ENCODE results near the gene SLC37A1.

DNA sequence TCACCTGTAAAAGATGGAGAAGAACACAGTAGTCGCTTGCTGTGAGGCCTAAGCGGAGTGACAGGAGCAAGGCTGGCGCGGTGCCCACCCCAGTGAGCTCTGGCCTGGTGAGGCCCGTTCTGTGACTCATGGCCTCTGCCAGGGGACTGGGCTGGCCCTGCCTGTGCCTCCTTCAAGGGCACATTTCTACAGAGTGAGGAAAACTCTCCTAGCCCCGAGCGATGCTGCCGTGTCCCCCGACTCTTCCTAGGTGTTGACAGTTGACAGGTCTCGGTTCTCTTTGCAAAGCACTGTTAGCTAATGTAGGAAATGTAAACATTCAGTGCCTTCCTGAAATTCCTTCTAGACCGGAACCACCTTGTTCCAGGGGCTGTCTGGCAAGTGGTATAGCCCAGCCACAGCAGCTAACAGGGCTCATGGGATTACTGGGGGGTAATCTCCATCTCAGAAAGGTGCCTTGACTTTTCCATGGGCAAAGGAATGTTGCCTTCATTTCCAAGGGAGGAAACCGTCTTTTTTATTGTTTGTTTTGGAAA is 43.9 kb downstream of the ABCG1 start:
- PRO-cap = unidirectional peak, minus-strand start at position 255 of the sequence

GRCh38 chr21:42263339-42264318 is 44.7 kb downstream of the ABCG1 start:
- PRO-cap = no peak

DNA sequence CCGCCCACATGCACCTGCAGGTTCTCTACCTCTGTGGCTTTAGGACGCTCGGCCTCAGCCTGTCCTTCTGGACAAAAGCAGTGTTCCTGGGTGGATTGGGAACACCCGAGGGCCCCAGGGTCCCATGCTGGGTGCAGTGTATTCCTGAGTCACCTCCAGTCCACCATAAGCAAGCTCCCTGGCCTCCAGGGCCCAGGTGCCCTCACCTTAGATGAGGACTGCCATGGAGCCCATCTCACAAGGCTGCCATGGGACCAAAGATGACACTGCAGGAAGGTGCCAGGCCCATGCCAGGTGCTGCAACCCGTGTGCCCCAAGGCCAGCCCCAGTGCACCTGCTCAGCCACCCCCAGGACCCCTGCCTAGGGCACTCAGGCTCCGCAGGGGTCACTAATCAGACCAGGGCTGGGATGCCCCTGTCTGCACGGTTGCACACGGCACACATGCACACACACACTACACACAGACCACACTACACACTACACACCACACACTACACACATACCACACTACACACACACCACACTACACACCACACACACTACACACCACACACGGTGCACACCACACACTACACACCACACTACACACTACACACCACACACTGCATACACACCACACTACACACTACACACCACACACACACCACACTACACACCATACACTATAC is 22.9 kb downstream of the TFF3 start:
- PRO-cap = no peak

DNA sequence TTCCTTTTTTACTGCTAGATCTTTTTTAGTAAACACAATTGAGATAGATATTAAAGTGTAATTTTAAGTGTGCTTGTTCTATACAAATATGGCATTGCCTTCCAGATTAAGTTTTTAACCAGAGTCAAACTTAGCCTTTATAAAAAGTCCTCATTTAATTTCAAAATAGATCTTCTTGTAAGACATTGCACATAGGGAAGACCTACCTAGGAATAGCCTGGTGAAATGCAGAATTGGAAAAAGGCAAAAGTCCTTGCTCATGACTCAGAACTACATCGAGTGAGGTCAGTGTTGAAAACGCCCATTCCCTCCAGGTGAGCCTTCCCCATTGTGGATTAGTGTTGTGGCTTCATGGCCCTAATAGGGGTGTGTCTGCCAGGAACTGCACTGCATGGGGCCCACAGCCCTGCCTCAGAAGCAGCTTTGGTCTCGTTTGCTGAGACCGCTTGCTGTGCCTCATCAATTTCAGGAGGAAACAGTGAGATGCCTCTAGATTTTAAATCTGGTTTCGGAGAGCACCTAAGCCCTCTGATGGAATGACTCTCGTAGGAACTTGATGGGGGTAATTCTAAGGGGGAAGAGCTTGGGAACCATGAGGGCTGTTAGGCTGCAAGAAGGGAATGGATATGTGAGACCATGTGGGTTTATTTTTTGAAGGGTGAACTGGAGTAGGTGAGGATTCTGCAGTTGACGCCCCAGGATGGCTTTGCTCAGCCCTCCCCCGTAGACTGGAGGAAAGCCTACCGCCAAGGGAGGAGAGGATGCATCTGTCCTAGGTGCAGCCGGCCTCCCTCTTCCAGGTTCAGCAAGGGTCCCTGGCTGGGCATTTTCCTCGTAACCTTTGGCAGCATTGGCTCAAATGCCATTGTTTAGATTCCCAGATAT is 16.9 kb downstream of the TFF3 start:
- PRO-cap = no peak

- PRO-cap = no peak
Observed at GRCh38 chr21:42301138-42301678, 14.0 kb downstream of the TFF3 start.

DNA sequence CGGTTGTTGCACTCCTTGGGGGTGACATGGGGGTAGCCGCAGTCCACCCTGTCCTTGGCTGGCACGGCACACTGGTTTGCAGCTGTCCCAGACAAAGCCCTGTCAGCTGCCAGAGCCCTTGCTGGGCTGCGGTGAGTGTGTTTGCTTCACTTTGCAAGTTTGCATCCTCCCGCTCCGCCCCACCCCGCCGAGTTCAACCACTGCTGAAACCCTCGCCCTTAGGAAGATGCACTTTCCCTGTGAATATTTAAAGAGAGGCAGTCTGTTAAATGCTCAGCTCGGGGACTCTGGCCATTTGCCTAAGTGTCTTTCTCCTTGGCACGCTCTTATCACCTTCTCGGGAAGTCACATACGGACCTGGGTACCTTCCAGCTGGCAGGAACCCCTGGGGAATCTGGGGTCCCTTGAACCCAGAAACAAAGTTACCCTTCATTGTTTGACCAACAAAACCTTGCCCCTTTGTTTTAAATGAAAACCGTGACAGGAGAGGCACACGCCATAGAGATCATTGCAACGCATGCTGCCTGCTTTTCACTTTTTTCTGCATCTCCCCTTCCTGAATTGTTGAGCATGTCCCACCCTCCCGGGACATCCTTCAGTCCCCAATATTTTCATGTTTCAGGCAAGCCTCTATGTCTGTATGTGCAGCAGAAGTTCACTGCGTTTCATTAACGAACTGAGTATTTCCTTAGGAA is 1.5 kb downstream of the TFF3 start:
- PRO-cap = no peak

GRCh38 chr21:42317248-42317894 is 2.2 kb upstream of the TFF3 start:
- PRO-cap = bidirectional peak, plus-strand start at chr21:42317653, minus-strand start at chr21:42317528

GRCh38 chr21:42332428-42333301 is 17.5 kb upstream of the TFF3 start:
- PRO-cap = no peak

- PRO-cap = no peak
Observed at GRCh38 chr21:42335882-42336575, 14.8 kb downstream of the TFF2 start.

GRCh38 chr21:42363083-42363836 is 3.1 kb downstream of the TFF1 start:
- PRO-cap = bidirectional peak, plus-strand start at chr21:42363556, minus-strand start at chr21:42363409

DNA sequence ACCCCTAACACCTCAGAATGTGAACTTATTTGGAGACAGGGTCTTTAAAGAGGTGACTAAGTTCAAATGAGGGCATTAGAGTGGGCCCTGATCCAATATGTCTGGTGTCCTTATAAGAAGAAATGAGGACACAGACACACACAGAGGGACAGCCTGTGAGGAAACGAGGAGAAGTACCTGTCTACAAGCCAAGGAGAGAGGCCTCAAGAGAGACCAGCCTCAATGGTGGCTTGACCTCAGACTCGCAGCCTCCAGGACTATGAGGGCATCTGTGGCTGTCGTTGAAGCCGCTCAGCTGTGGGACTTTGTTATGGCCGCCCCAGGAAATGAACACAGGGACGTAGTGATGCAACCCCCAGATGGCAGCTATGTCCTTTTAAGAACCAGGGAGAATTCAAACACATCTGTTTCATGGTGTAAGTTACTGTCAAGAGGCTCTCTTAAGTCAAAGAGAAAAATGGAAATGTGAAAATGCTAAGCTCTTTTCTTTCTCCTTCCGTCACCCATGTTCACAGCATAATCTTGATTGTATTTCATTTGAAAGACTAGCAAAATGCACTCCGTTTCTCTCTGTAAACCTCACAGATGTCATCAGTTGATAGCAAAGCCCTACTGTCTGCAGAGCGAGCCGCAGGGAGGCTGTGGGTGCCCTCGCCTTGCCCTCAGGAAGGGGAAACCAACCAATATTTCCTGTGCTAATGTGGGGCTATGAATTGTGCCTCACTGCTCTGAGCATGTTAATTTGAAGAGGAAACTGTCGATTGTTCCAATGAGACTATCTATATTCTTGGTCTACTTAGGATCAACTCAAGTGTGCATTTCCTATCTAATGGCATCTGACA is 21.3 kb downstream of the UBASH3A start:
- PRO-cap = no peak

GRCh38 chr21:42464101-42464689 is 31.8 kb downstream of the RSPH1 start:
- PRO-cap = no peak

- PRO-cap = unidirectional peak, minus-strand start at chr21:42497058
Observed at GRCh38 chr21:42496780-42497275, 804 bp upstream of the RSPH1 start.

DNA sequence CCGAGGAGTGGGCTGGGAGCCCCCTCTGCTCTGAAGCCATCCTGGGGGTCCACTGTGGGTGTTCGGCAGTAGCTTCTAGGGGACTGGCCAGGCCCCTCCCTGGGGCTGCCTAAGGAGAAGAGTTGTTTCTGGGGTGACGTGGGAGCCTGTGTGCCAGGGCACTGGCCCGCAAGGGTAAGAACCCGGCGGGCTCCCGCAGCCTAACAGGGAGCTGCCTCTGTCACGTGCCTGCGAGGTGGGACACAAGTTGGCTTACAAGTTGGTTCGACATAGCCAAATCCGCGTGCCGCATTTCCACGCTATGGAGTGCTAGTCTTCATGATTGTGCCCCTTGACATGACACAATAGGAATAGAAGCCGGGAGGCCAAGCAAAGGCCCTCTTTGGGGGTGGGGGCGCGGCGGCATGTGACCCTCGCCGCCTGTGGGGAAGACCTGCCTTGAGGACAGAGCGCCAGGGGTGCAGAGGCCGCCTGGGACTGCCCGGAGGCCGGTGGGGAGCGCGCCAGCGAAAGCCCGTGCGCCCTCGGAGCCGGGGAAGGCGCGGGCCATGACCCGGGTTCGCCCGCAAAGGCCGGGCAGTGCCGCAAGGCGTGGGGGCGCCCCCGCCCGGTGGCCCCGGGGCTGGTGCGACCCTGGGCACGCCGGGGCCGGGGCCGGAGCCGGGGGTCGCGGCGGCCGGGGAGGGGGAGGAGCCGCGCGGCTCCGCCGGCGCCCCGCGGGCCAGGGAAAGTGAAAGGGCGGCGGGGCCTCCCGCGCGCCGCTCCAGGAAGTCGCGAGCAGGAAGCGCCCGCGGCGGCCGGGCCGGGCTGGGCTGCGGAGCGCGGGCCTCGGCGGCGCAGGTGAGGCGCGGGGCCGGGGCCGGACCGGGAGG is at the start of gene SLC37A1:
Gene SLC37A1, plus strand, starts transcription at position 768 of the 872 bp plus-strand sequence.
- PRO-cap = bidirectional peak, plus-strand start at position 768 of the sequence, minus-strand start at position 732 of the sequence

DNA sequence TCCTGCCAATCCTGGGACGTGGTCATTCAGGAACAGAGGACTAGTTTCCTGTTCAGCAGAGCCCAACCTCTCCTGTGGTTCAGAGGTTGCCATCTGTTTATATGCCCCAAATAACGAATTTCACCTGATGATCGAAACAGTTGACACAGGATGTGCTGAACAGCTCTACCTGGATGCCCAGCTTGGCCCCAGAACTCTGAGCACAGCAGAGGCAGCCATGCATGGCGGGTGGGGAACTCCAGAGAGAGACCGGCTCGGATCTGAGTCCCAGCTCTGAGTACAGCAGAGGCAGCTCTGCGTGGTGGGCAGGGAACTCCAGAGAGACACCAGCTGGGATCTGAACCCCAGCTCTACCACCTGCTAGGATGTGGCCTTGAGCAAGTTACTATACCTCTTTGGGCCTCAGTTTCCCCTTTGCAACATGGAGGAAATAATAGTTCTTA is 22.2 kb downstream of the SLC37A1 start:
- PRO-cap = no peak

DNA sequence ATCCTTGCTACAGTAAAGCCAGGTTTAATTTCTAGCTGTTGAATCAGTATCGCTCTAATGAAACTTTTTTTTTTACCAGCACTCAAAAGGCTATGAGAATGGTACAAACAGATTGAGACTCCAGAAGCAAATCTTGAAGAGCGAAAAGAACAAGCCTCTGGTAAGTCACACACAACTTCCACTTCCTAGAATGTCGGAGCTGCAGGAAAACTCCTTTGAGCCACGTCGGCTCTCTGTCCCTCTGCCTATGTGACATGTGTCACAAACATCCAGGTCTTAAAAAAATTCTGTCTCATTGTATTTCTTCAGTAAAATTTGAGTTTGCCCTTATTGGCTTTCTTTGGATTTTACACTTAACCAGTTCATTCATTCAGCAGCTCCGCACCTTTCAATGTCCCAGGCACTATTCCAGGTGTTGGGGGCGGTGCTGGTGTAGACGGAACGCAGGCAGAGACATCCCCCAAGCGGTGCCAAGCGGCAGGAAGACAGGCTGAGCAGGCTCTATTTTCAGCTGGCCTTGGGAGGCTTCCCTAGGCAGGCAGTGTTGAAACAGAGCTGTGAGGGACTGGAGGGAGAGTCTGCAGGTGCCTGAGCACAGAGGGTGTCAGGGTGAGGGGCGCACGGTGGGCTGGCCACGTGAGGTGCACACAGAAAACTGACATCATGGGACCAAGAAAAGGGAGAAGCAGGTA is 40.5 kb downstream of the SLC37A1 start:
- PRO-cap = no peak

- PRO-cap = no peak
Observed at GRCh38 chr21:42569598-42570399, 56.1 kb downstream of the SLC37A1 start.

DNA sequence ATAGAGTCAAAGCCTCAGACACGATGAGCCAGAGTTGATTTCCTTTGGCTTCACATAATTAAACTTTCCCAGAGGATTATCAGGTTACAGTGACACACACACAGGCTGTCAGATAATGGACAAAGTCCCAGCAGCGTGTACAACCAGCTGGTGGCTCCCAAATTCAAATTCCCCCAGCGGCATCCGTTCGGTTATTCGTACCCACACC is 66.5 kb downstream of the PDE9A start:
- PRO-cap = no peak

- PRO-cap = no peak
Observed at GRCh38 chr21:42812321-42812989, 66.9 kb downstream of the WDR4 start.

GRCh38 chr21:43020988-43021510 is 46.7 kb downstream of the PKNOX1 start:
- PRO-cap = no peak

Data from bile duct (tissue), 1 donor.